Keratinocyte (primary cell): ENCODE data around the gene PCDH15.

DNA sequence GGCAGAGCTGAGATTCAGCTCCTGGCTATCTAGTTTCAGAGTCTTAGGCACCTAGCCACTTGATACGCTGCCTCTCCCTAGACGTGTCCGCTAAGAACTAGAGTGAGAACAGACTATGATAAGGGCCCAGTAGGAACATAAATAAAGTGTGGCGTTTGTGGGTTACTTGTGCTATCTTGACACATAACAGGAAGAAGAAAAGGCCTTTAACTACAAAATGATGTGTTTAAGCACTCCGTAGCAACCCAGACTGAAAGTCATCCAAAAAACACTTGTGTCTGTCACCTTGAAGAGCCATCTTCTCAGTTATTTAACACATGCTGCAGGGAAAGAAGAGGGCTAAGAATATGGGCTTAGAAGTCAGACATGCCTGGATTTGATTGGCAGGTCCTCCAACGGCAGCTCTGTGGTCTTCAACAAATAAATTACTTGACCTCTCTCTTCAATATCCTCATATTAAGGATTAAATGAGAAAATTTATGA, 96.2 kb downstream of the SGMS1 start:
CAGE:
- cytosol, long polyA minus RNA, result no peak
- cytosol, long polyA plus RNA, result no peak
- long polyA plus RNA, result no peak
- nucleus, long polyA minus RNA, result no peak
- nucleus, long polyA plus RNA, result no peak

DNA sequence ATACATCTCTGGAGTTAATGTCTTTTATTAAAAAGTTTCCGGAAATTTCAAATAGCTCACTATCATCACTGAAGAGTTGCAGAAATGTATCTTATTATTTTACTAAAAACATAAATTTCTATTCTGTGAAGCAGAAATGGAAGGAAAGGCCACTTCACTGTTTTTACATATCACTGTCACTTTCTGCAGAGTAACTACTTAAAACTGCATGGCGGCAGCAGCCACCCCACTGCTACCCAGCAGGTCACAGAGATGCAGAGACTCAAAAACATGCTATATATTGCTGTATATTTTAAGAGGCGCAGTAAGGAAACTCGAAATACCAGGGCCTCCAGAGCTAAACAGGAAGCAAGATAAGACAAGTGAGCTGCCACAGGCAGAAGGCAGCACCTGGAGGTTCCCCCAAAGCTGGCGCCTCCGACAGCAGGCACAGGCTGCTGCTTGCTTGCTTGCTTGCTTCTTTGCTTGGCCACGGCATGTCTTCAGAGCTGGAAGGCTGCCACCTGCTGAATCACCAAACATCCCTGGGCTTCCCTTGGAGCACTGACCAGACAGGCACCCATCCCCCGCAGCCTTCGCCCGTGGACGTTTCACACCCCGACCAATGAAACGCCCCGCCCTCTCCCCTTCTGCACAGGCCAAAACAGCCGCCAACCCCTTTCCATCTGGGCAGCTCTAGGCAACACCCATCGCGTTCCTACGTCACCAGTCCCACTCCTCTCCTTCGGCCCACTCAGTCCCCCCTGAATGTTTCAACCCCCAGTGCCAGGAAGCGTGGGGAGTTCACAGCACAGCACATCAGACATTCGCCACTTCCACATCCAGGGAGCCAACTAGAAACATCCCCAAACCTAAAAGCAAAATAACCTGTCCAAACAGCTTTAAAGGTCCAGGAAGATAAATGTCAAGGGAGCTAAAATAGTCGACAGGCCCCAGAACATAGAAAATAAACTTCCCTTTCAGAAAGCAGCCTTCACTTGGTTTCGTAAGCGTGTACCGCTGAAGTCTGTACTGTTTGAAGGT, 1.8 kb downstream of the SGMS1 start:
CAGE:
- cytosol, long polyA minus RNA, result no peak
- cytosol, long polyA plus RNA, result no peak
- long polyA plus RNA, result no peak
- nucleus, long polyA minus RNA, result no peak
- nucleus, long polyA plus RNA, result no peak

CAGE:
- cytosol, long polyA minus RNA, result no peak
- cytosol, long polyA plus RNA, result no peak
- long polyA plus RNA, result no peak
- nucleus, long polyA minus RNA, result no peak
- nucleus, long polyA plus RNA, result no peak
Measured at GRCh38 chr10:50648150-50648657, 24.4 kb upstream of the SGMS1 start.

GRCh38 chr10:50660000-50660773, 36.4 kb upstream of the SGMS1 start:
CAGE:
- cytosol, long polyA minus RNA, result no peak
- cytosol, long polyA plus RNA, result no peak
- long polyA plus RNA, result no peak
- nucleus, long polyA minus RNA, result no peak
- nucleus, long polyA plus RNA, result no peak

CAGE:
- cytosol, long polyA minus RNA, result no peak
- cytosol, long polyA plus RNA, result no peak
- long polyA plus RNA, result no peak
- nucleus, long polyA minus RNA, result no peak
- nucleus, long polyA plus RNA, result no peak
Measured at GRCh38 chr10:50701949-50702391, 37.8 kb upstream of the ASAH2B start.

DNA sequence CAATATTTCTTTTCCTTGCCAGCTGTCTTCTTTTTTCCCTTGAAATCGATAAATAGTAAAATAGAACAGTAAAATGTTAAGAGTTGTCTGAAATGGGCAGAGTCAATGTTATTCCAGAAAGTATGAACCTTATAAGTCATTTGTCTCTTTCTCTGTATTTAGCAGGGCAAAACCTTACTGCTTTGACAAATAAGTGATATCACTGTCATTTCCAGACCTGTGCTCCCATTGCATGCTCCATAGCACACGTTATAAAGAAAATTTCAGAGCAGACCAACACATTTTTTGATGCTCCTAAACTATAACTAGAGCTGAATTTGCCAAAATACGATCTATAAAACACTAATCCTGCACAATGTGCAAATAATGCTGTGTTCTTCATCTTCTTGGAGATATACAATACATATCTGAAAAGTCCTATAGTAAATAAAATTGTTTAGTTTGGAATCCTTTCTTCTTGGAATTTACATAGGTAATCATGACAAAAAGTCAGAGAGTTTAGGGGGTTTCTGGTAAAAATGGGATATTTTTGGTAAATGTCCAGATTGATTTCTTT, 1.1 kb downstream of the A1CF start:
CAGE:
- cytosol, long polyA minus RNA, result no peak
- cytosol, long polyA plus RNA, result no peak
- long polyA plus RNA, result no peak
- nucleus, long polyA minus RNA, result no peak
- nucleus, long polyA plus RNA, result no peak

DNA sequence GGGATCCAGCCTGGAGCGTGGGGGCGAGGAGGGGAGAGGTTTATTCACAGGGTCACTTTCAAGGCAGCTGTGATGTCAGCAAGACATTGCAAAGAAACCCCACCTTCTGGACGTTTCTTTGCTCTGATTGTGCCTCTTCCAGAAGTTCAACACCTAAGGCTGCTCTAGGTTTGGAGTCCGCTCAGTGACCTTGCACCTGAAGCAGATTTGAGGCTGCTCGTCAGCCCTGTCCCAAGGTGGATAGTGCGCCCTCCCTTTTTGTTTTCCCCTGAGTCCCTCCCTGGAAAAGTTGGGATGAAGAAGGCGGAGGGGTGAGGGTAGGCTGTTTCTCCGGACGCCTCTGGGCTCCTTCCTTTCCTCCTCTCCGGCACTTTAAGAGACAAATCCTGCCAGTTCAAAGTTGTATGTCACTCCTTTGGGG, 82.0 kb upstream of the PRKG1 start:
CAGE:
- cytosol, long polyA minus RNA, result no peak
- cytosol, long polyA plus RNA, result no peak
- long polyA plus RNA, result no peak
- nucleus, long polyA minus RNA, result no peak
- nucleus, long polyA plus RNA, result no peak

CAGE:
- cytosol, long polyA minus RNA, result no peak
- cytosol, long polyA plus RNA, result no peak
- long polyA plus RNA, result no peak
- nucleus, long polyA minus RNA, result no peak
- nucleus, long polyA plus RNA, result no peak
Measured at GRCh38 chr10:51194384-51194890, 120.2 kb downstream of the PRKG1 start.

GRCh38 chr10:51256356-51256864, 182.1 kb downstream of the PRKG1 start:
CAGE:
- cytosol, long polyA minus RNA, result no peak
- cytosol, long polyA plus RNA, result no peak
- long polyA plus RNA, result no peak
- nucleus, long polyA minus RNA, result no peak
- nucleus, long polyA plus RNA, result no peak

DNA sequence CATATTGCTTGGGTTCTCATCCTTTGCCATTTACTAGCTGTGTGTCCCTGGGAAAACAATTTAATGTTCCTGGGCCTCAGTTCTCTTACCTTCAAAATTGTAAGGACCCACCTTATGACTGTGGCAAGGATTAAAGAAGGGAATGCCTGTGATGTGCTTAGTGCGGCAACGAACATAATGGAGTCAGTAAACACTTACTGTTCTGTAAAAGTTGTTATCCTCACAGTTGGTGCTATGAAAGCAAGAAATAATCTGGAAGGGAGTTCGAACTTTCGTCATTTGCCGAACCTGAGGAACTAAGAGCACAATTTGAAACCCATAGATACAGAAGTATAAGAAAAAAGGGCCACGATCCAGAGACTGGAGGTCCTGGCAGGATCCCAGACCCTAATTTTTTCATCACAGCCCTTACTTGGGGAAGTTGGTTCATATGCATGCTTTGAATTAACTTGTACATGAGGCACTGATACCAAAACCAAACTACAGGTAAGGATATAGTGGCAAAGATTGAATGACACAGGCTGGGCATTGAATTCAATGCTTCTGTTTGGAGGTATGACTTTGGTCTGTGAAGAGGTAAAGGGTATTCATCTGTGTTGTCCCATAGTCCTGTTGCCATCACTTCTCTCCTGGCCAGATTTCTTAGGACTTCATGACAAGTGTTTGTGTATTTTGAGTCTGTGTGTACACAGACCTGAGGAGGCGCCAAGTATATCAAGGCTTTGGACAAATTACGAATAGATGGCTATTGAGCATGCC, 221.8 kb downstream of the CSTF2T start:
CAGE:
- cytosol, long polyA minus RNA, result no peak
- cytosol, long polyA plus RNA, result no peak
- long polyA plus RNA, result no peak
- nucleus, long polyA minus RNA, result no peak
- nucleus, long polyA plus RNA, result no peak

CAGE:
- cytosol, long polyA minus RNA, result no peak
- cytosol, long polyA plus RNA, result no peak
- long polyA plus RNA, result no peak
- nucleus, long polyA minus RNA, result no peak
- nucleus, long polyA plus RNA, result no peak
Measured at GRCh38 chr10:51571307-51572207, 127.8 kb downstream of the CSTF2T start.

DNA sequence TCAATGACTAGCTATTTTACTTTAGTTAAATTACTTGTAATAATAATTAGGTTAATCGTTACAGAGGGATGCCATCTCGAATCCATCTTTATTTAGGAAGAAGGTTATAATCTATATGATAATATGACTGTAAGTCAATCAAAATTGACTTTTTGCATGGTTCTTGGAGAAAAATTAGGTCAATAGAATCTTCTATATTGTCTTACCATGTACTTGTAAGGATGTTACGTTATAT, 63.5 kb upstream of the CSTF2T start:
CAGE:
- cytosol, long polyA minus RNA, result no peak
- cytosol, long polyA plus RNA, result no peak
- long polyA plus RNA, result no peak
- nucleus, long polyA minus RNA, result no peak
- nucleus, long polyA plus RNA, result no peak

GRCh38 chr10:52039030-52039352, 275.1 kb upstream of the DKK1 start:
CAGE:
- cytosol, long polyA minus RNA, result no peak
- cytosol, long polyA plus RNA, result no peak
- long polyA plus RNA, result no peak
- nucleus, long polyA minus RNA, result no peak
- nucleus, long polyA plus RNA, result no peak

CAGE:
- cytosol, long polyA minus RNA, result no peak
- cytosol, long polyA plus RNA, result no peak
- long polyA plus RNA, result no peak
- nucleus, long polyA minus RNA, result no peak
- nucleus, long polyA plus RNA, result no peak
Measured at GRCh38 chr10:52965123-52965588, 192.6 kb upstream of the MBL2 start.

CAGE:
- cytosol, long polyA minus RNA, result no peak
- cytosol, long polyA plus RNA, result no peak
- long polyA plus RNA, result no peak
- nucleus, long polyA minus RNA, result no peak
- nucleus, long polyA plus RNA, result no peak
Measured at GRCh38 chr10:54801058-54801434, at the start of gene PCDH15. Gene PCDH15 (minus strand): TSS chr10:54801231.

CAGE:
- cytosol, long polyA minus RNA, result no peak
- cytosol, long polyA plus RNA, result no peak
- long polyA plus RNA, result no peak
- nucleus, long polyA minus RNA, result no peak
- nucleus, long polyA plus RNA, result no peak
Measured at GRCh38 chr10:55630118-55630883, 730.8 kb downstream of the ZWINT start.

DNA sequence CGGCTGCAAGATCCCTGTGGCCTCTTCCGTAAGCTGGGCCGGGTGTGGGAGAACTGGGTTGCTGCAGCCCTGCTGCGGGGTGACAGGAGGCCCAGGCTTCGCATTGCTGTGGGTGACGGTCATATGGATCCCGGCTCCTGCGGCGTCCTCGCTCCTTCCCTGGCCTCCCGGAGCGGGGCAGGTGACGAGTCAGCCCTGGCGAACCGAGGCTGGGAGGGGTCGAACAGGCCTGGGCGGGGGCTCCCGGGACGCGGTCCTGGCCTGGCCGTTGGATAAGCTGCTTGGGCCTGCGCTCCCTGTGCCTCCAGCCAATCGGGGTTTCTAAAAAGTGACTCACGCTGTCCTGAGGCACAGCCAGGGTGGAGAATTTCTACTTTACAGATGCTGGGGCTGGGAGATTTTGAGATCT, 7.8 kb upstream of the UBE2D1 start:
CAGE:
- cytosol, long polyA minus RNA, result no peak
- cytosol, long polyA plus RNA, result no peak
- long polyA plus RNA, result no peak
- nucleus, long polyA minus RNA, result no peak
- nucleus, long polyA plus RNA, result no peak

DNA sequence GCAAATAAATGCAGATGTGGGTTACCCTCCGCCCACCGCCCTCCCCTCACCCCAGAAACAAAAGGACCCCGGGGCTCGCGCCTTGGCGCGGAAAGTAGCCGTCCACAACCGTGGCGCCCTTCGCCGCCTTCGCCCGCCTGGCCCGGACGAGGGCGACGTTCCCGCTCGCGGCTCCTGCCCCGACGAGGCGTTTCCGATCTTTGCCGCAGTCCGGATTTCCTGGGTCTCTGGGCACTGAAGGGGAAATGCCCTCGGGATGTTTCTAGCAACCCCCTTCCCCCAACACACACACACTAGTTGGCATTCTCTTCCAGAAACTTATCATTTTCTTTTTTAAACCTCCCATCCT, 608 bp downstream of the PHYHIPL start:
CAGE:
- cytosol, long polyA minus RNA, result no peak
- cytosol, long polyA plus RNA, result no peak
- long polyA plus RNA, result no peak
- nucleus, long polyA minus RNA, result no peak
- nucleus, long polyA plus RNA, result no peak

DNA sequence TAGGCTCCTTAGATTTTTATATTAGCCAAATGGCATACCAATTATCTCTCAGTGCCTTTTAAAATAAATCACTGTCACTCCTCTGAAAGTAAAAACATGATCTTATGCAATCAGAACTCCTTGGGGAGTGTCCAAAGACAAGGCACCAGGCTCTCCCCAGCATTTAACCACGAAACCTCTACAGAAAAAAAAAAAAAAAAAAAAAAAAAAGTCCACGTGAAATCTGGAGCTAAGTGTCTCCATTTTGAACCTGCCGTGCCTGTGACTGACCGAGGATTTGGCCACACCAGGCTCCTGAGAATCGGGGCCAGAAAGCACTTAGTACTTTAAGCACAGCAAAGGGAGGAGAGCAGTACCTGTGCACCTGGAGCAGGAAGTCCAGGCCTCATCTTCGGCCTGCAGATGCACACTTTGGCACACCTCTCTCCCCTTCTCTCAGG, 1.7 kb downstream of the FAM13C start:
CAGE:
- cytosol, long polyA minus RNA, result no peak
- cytosol, long polyA plus RNA, result no peak
- long polyA plus RNA, result no peak
- nucleus, long polyA minus RNA, result no peak
- nucleus, long polyA plus RNA, result no peak

DNA sequence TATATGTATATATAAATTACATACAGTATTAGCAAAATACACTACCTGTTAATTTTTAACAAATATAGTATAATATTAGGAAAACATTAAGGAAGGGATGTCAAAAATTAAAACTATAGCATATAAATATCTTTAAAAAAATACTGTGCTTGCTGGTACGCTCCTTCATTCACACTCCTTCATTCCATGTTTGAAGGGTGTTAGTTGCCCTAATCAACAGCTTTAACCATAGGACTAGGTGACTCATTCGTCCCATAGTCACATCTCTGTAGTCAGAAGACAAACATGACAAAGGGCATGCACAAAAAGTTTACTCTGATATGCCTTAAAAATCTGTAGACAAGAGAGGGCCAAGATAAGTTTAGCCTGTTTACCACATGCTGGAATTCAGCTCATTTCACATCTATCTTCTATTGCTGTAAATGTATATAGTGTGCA, 717 bp downstream of the FAM13C start:
CAGE:
- cytosol, long polyA minus RNA, result no peak
- cytosol, long polyA plus RNA, result no peak
- long polyA plus RNA, result no peak
- nucleus, long polyA minus RNA, result no peak
- nucleus, long polyA plus RNA, result no peak